ENCODE results near the genes SULT1E1, SMR3B and GRSF1.

GRCh38 chr4:69825506-69825878, 34.5 kb downstream of the SULT1E1 start:
- PRO-cap, result no peak

DNA sequence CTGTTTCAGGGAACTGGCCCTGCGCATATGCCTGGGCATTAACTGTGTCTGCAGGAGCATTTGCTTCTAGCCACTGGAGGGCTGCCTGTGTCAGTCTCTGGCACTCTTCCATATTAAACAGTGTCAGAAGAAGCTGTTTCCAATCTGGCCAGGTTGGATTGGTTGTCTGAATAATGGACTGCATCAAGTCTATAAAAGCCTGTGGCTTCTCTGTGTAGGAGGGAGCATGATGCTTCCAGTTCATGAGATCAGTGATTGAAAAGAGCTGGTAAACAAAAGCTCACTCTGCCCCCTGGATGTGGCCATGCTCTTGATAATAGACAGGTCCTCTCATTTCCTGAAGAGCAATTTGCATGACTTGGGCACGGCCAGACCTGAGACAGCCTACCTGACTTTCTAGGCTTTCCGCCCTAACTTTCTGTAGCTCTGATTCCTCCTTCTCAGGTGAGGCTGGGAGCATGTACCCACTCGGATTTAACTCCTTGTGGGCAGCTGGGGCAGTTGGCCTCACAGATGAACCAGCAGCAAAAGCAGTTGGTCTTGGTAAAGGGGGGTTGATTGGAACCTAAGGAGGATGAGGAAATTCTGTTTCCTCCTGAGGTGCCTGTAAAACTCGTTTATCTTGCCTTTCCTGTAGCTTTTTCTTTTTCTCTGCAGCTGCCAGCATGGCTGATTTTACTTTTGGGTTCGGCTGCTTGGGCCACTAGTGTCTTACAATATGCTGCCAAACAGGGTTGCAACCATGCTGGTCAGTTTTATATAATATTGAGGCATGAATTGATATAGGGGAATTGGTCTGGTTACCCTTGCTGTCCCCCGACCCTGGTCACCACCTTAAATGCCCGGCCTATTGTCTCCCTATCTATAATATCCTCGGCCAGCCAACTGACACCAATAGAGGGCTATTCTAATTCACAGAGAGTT, 29.1 kb downstream of the SULT1E1 start:
- PRO-cap, result no peak

DNA sequence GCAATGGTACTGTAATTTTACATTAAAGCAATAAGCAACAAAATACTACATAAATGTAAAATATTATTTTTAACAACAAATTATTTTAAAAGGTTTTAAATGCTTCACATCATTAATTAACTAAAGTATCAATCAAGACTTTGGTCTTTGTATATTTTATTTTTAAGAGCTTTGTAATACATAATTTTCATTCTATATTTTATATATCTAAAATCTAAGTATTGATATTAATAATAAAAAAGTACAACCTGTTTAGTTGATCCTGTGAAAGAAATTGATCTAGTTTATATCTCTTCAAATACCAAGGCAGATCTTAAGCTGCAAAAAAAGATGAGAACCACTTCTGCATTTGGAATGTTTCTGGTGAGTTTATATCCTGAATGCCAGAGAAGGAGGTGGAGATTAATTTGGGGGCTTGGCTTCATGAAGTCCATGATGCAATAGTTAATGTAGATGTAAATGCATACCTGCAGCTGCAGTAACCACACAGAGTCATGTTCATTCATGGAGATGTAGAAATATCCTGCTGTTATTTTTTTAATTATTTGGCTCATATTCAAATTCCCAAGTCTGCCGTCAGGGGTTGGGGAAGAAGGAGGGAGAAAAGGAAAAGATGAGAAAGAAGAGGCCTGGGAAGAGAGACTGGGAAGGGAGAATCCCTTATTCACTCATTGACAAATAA, at the start of gene SULT1E1:
Gene SULT1E1, minus strand, starts transcription at position 345 of the 682 bp plus-strand sequence.
- PRO-cap, result no peak

DNA sequence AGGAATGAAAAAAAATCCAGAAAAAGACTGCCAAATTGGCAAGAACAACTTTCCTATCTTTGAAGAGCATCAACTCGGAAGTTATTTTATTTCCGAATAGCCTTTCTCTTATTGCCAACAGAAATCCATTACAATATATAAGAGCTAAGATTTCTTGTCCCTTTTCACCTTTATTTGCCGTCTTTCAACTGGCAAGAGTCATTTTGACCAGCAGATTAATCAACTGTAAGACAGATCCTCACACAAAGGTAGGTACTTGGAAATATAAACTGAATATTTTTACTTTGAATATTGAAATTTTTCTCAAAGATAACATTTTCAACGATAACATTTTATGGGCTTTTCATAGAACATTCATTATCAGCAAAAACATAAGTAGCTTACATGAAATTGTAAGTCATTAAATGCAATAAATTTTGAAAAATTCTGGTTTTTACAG, at the start of gene SMR3B:
Gene SMR3B, plus strand, starts transcription at position 167 of the 439 bp plus-strand sequence.
- PRO-cap, result no peak

- PRO-cap, result no peak
These were observed 8.8 kb downstream of the ENAM start for GRCh38 chr4:70637114-70637893.

GRCh38 chr4:70687420-70688096, 774 bp upstream of the UTP3 start:
- PRO-cap, result bidirectional peak, plus-strand start at chr4:70687944, minus-strand start at chr4:70687915

DNA sequence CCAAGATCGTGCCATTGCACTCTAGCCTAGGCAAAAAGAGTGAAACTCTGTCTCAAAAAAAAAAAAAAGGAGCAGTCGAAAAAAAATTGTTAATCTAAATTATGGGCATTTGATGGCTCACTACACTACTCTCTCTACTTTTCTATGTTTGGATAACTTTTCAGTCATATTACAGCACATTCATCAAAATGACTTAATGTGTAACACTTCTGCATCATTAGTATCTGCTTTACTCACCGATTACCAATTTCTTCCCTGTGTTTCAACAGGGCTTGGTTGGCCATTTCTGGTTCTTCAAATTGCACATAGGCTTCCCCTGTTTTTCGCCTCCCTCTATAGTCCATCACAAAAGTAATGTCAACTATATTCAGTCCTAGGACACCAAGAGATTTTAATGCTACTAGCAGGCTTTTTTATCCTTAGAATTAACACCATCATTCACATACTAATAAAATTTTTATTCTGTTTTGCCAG, 8.4 kb downstream of the GRSF1 start:
- PRO-cap, result no peak

GRCh38 chr4:70833004-70833400, 6.7 kb downstream of the GRSF1 start:
- PRO-cap, result no peak

DNA sequence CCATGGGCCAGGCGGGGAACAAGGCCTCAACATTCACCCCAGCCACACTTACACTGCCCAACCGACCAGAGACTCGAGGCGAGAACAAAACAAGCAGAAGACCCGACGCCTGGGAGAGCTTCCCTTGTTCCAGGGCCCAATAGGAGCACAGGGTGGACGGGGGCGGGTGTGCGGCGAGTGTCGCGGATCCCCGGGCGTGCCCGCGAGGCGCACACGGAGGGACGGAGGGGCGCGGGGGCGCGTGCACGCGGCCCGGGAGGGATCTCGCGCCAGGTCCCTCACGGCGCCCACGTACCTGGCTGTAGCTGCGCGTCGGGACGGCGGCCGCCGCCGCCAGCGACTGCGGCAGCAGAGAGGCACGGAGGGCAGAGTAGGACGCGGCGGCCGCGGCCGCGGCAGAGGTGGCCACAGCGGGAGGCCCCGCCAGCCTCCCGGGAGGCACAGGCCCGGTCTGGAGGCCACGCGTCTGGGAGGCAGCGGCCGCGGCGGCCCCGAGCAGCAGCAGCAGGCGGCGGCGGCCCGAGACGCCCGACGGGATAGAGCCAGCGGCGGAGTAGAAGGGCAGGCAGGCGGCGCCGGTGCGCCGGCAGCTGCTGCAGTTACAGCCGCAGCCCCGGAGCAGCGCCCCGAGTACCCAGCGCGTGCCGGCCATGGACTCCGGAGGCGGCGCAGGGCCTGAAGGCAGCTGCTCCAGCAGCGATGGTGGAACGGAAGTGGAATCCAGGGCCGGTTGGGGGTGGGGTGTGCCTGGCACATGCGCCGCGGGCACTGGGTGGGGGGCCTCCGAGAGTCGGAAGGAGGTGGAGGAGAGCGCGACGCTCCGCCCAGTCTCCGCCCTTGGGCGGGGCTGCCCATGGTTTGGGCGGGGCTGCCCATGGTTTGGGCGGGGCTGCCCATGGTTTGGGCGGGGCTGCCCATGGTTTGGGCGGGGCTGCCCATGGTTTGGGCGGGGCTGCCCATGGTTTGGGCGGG, at the start of gene GRSF1:
Gene GRSF1, minus strand, starts transcription at position 715 of the 972 bp plus-strand sequence.
- PRO-cap, result bidirectional peak, plus-strand start at position 74 of the sequence, minus-strand start at position 72 of the sequence; bidirectional peak, plus-strand start at position 351 of the sequence, minus-strand start at position 342 of the sequence; bidirectional peak, plus-strand start outside the sequence, minus-strand start at position 715 of the sequence

- PRO-cap, result no peak
These were observed 72.8 kb downstream of the SLC4A4 start for GRCh38 chr4:71259784-71260426.

GRCh38 chr4:71765395-71765781, 18.5 kb downstream of the GC start:
- PRO-cap, result unidirectional peak, minus-strand start at chr4:71765577; unidirectional peak, minus-strand start at chr4:71765602

DNA sequence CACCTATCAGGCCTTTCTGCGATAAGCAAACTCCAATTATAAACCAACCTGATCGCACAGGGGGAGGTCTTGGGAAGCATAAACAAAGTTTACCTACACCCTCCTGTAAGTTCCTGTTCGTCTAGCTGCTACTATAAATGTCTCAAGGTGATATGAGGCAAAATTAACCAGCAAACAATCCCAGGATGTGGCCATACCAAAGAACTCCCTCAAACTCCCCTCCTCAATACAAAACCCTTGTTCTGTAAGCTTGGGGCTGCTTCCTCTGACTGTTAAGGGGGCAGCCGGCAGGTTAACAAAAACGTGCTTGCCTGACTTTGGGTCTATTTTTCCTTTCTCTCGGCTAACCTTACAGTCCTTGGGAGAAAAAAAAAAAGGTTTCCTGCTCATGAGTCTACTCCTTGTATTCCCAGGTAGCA, 74.1 kb upstream of the GC start:
- PRO-cap, result no peak

- PRO-cap, result no peak
These were observed 165.6 kb downstream of the NPFFR2 start for GRCh38 chr4:72197523-72197722.

DNA sequence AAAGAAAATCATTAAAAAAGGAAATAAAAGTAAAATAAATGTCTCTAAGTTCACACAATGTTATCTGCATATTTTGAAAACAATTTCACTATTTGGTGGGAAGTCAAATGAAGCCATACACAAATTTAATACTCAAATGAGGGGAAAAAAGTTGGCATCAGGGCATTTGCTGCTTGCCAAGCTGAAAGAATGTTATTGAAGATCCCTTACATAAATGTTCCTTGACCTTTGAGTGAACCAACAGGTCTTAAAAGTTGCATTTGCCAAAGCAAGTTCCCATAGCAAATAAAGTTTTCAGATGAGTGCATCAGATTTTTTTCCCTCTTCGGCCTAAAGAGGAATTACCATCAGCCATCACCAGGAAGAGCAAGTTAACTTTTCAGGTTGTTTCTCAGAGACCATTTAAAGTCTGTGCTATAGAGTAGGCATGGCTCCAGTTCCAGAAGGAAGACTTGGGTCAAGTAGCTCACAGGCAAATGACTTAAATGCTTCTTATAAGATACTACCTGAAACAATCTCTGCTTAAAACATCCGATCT, 115.9 kb downstream of the COX18 start:
- PRO-cap, result no peak

GRCh38 chr4:73413243-73413742, 9.2 kb downstream of the ALB start:
- PRO-cap, result no peak

GRCh38 chr4:73418036-73418571, 14.0 kb downstream of the ALB start:
- PRO-cap, result no peak

DNA sequence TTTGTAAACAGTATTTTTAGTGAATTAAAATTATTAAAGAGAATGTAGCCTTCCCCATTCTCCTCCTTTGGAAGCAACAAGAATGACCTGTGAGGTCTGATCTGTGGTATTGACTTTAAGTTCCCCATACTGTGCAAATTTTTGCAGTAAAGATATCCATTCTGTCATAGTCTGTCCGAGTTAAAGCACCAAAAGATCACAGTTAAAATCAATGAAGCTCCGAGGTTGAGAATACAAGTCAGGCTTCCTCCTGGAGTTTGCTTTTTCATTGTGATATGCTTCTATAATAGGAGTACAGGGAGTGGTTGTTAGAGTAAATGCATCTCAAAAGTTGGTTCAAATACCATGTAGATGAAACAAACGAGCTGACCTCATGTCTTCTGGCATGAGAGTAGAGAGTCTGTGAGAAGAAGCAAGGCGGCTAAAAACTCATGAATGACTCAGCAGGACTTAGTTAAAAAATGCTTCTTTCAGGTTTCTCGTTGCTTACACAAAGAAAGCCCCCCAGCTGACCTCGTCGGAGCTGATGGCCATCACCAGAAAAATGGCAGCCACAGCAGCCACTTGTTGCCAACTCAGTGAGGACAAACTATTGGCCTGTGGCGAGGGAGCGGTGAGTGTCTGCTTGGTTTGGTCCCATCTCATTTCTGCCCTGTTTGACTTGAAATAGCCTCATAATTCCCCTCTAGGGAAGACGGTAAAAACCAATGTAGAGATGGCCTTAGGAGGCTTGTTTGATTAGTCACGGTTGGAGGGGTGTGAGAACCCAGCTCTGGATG, 14.3 kb downstream of the AFP start:
- PRO-cap, result no peak

- PRO-cap, result no peak
These were observed 42.9 kb downstream of the RASSF6 start for GRCh38 chr4:73577341-73577828.

DNA sequence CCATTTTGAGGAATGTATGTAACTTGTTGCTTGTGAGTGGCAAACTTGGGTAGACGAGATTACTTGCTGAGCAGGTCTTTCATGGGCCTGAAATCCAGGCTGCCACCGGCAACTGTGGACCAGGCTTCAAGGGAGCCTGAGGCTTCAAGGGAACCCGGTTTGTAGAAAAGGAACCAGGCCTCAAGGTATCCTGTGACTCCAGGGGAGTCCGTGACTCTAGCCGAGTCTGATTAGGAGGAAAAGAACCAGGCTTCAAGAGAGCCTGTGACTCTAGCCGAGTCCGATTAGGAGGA, 49.9 kb upstream of the RASSF6 start:
- PRO-cap, result no peak

- PRO-cap, result no peak
These were observed 56.6 kb upstream of the RASSF6 start for GRCh38 chr4:73676776-73677361.